ENCODE data around the genes TENM4 and PRCP.

GRCh38 chr11:78310532-78310863 lies 107.1 kb downstream of the GAB2 start:
- PRO-cap: no peak

GRCh38 chr11:78314187-78315037 lies 103.2 kb downstream of the GAB2 start:
- PRO-cap: no peak

DNA sequence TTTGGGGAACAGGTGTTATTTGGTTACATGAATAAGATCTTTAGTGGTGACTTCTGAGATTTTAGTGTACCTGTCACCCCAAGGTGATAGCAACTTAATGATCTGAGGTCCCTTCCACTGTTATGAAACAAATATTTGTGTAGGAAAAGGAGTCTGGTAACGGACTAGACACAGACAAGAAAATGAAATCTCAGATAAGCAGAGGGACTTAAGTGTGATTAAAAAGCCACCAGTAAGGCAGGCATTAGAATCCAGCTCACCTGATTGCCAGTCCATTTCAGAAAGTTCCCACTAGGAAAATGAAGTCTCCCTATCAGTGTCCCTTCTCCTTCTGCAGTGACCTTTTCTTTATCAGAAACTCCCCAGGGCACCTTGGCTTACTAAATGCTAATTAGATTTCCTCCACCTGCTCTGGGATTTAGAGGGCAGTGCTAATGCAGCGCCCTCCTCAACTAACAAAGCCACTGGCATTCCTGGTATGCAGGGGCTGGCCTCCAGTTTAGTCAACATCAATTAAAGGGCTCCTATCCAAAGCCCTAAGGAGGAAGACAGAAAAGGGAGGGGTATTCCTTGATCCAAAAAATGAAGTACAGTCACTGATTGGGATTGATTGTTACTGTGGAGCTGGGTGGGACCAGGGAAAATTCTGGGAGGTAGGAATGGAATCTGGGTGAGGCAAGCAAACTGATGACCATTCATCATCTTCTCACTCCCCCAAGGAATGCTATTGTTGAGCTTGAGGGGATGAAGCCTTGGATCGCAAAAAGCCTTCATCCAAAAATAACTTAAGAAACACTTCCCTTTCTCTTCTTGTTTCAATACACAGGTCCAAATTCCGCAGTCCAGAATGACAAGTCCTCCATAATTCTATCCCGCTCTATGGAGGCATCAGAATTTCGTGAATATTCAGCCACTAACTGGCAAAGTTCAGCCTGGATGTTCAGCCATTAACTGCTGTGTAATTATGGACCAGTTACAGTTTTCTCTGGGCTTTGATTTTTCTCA lies 52.3 kb downstream of the GAB2 start:
- PRO-cap: no peak

DNA sequence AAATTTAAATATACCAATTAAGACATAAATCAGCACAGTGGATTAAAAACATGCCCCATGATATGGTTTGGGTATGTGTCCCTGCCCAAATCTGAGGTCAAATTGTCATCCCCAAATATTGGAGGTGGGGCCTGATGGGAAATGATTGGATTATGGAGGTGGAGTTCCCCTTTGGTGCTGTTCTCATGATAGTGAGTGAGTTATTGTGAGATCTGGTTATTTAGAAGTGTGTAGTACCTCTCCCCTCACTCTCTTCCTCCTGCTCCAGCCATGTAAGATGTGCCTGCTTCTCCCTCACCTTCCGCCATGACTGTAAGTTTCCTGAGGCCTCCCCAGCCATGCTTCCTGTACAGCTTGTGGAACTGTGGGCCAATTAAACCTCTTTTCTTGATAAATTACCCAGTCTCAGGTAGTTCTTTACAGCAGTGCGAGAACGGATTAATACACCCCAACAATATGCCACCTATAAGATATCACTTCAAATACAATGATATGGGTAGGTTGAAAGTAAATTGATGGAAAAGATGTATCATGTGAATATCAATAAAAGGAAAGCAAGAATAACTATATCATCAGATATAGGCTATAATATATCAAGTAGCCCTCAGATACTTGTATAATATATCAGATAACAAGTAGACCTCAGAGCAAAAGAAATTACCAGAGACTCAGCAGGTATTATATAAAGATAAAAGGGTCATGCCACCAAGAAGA lies 8.9 kb downstream of the GAB2 start:
- PRO-cap: no peak

- PRO-cap: no peak
These were observed 5.5 kb upstream of the GAB2 start for GRCh38 chr11:78423018-78423629.

GRCh38 chr11:78429519-78430149 lies 12.0 kb upstream of the GAB2 start:
- PRO-cap: no peak

DNA sequence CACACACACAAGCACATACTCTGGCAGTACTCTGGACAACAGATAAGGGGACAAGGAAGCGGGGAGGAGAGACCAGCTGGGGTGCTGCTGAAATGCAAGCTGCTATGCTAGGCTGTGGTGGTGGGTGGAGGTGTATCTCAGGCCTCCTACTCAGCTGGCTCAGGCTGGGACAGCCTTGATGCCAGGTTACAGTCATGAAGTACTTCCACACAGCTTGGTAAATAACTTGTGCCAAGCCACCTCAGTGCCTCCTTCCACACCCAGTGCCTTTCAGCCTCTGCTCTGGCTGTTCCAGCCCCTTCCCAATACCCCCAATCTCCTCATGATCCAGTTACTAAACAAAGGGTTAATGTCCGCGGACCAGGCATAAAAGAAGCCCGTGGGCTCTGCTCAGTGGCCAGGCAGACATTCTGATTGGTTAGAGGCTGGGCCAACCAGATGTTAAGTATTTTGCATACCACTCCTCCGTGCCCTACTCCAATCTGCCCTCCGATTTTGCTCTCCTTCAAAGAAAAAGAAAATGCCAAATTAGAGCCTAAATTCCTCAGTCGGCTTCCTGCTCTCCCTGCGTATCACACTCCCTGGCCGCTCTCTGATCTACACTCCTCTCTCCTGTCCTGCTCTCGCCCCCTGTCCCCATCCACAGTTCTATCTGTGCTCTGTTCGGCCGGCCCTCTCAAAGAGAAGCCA lies 373.9 kb downstream of the TENM4 start:
- PRO-cap: no peak

- PRO-cap: no peak
These were observed 240.9 kb downstream of the TENM4 start for GRCh38 chr11:79199902-79200358.

DNA sequence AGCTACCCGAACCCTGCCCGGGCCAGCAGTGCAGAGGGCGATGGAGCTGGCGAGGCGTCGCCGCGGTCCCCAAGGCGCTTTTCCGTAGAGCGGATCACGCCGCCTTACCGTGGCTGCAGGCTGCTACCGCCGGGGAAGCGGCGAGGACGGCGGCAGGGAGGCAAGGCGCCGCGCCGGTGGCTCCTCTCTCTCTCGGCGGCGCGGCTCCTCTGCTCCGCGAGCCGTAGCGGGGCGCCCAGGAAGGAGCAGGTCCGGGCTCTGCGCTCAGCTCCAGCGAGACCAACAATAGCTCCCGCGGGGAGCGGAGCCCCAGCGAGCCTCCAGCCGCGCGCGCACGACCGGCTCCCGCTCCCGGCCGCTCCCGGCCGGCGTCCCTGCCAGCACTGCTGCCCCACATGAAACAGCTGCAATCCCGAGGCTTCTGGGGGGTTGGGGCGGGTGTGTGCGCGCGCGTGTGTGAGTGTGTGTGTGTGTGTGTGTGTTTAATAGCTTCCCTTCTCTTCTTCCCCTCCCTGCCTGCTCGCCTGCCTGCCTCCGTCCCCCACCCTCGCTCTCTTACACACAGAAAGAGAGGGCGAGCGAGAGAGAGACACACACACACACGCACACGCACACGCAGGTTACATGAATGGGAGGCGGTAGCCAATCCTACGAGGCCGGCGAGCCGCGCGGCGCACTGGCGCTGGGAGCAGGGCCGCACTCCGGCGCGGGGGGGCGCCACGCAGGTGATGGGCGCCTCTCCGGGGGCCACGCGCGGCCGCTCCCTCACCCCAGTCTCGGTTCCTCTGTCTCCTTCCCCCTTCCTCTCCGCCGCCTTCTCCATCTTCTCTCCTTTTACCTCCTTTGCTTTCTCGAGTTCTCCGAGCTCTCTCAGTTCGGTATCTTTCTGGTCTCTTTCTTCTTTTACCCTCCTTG lies at the start of gene TENM4:
TENM4 (minus strand) TSS at position 630 of the 915 bp plus-strand sequence.
- PRO-cap: no peak

- PRO-cap: no peak
These were observed 56.0 kb upstream of the TENM4 start for GRCh38 chr11:79496921-79497239.

- PRO-cap: no peak
These were observed 57.5 kb upstream of the FAM181B start for GRCh38 chr11:82790992-82791761.

GRCh38 chr11:82841748-82842433 lies 58.3 kb downstream of the PRCP start:
- PRO-cap: no peak

GRCh38 chr11:82889177-82889713 lies 11.0 kb downstream of the PRCP start:
- PRO-cap: unidirectional peak, plus-strand start at chr11:82889512

DNA sequence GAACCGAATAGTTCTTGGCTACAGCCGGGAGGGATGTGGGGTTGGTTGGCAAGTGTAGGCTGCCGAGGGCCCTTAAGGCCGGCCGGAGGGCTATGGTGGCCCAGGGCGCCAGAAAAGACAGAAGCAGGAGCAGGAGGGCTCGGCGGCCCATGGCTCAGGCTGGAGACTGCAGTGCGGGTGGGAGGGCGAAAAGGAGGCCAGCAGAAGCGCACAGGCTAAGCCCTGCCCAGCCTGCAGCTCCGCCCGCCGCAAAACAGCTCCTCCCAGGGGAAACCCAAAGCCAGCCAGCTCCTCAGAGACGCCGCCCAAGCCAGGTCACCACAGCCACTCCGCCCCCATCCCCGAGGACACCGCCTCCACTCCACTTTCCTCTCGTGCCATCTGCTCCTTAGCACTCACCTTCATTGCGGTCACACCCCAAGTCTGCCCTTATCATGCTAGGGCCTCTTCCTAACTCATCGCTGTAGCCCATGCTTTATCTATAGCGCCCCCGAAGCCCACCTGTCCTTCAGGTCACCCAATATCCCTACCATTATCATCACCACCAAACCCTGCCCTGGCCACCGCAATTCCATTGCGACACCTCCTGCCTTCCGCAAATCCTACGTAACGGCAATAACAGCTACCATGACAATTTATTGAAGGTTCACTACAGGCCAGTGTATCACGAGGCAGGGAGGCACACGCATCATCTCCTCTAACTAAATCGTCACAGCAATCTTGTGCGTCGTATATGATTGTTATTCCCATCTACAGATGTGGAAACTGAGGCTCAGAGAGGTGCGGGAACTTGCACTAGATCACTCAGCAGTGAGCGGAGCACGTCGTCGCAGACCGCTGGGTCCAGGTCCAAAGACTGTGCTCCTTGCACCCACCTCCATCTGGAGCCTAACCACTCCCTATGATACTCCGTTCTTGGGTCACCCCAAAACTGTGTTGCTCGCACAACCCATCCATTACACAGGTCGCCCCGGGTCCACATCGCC lies at the start of gene PRCP:
PRCP (minus strand) TSS at position 179 of the 986 bp plus-strand sequence.
- PRO-cap: bidirectional peak, plus-strand start at position 649 of the sequence, minus-strand start at position 192 of the sequence; bidirectional peak, plus-strand start at position 956 of the sequence, minus-strand start outside the sequence

DNA sequence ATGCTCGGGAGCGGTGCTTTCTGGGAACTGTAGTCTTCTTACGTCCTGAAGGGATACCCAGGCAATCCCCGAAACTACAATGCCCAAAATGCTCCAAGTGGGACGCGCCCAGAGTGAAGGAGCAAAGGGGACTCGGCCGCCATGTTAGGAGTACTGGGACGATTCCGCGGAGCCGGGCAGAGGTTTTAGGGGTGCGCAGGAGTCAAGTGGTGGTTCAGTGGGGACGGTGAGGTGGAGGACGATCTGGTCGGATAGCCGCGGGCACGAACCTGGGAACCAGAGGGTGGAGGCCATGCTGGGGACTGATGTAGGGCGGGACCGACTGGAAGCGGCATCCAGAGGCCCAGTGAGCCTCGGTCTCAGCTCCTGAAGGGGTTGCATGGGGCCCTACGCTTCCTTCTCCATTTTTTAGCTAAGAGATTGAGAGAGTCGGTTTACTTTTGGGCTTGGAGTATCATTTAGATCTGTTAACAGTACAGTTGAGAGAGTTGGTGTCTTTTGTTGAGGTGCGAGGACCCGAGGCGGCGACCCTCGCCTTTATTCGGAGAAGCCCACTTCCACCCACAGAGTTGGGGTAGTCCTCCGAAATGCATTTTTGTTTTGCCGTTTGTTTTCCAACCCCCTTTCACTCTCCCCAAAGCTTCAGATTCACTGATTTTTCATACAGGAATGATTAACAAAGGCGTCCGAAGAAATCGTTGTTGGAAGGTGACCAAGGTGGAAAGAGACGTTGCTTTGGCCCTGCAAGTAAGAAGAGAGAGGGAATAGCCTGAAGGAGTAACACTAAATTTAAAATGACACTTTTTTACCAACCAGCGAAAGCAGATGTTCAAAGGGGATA lies 479 bp upstream of the RAB30 start:
- PRO-cap: bidirectional peak, plus-strand start at position 124 of the sequence, minus-strand start outside the sequence

GRCh38 chr11:83158654-83159351 lies 1.9 kb downstream of the PCF11 start:
- PRO-cap: no peak

GRCh38 chr11:83411256-83411638 lies 125.1 kb upstream of the CCDC90B start:
- PRO-cap: no peak

- PRO-cap: no peak
These were observed 405.3 kb upstream of the CCDC90B start for GRCh38 chr11:83691313-83691940.

DNA sequence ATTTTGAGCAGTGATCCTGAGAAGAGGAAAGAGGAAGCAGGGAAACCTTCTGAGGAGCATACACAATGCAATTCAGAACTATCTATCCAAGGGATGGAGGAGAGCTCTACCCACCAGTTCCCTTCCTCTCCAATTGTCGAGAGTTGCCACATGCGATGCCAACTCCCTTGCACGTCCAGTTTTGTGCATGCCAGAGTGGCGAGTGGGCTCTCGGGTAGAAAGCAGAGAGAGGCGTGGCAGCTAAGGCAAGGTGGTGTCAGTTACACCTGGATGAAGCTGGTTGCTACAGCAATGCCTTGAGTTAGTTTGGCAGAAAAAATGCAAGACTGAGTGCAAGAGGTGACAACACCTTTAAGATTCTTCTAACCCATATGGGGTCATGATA lies 420.4 kb upstream of the CCDC90B start:
- PRO-cap: no peak

GRCh38 chr11:84564472-84565041 lies 1062.6 kb downstream of the DLG2 start:
- PRO-cap: no peak